ENCODE measurements around the gene ZDHHC17.

- CAGE, long polyA plus RNA = no peak
These were observed 4.5 kb downstream of the RAB21 start for GRCh38 chr12:71759172-71759527.

- CAGE, long polyA plus RNA = no peak
- RRBS = no CpG with 5 or more reads among the region's 3 CpGs
These were observed 37.2 kb downstream of the RAB21 start for GRCh38 chr12:71791786-71792269.

GRCh38 chr12:71885067-71885876 lies 45.7 kb downstream of the TBC1D15 start:
- CAGE, long polyA plus RNA = no peak
- RRBS = no CpG with 5 or more reads among the region's 2 CpGs

- CAGE, long polyA plus RNA = no peak
- RRBS = no CpG with 5 or more reads among the region's 33 CpGs
These were observed 28.6 kb upstream of the ATXN7L3B start for GRCh38 chr12:74508660-74509803.

DNA sequence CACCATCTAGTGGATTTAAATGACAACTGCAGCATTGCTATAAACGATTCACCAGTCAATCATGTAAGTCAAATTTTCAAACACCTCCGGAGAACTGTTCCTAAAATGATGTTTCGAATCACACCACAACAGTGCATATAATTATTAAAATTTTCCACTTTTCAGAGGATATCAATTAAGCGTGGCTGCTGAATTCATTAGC lies 339 bp upstream of the ATXN7L3B start:
- CAGE, long polyA plus RNA = no peak
- RRBS = no CpG with 5 or more reads among the region's 4 CpGs

- CAGE, long polyA plus RNA = no peak
These were observed 625 bp upstream of the GLIPR1 start for GRCh38 chr12:75479939-75480320.

DNA sequence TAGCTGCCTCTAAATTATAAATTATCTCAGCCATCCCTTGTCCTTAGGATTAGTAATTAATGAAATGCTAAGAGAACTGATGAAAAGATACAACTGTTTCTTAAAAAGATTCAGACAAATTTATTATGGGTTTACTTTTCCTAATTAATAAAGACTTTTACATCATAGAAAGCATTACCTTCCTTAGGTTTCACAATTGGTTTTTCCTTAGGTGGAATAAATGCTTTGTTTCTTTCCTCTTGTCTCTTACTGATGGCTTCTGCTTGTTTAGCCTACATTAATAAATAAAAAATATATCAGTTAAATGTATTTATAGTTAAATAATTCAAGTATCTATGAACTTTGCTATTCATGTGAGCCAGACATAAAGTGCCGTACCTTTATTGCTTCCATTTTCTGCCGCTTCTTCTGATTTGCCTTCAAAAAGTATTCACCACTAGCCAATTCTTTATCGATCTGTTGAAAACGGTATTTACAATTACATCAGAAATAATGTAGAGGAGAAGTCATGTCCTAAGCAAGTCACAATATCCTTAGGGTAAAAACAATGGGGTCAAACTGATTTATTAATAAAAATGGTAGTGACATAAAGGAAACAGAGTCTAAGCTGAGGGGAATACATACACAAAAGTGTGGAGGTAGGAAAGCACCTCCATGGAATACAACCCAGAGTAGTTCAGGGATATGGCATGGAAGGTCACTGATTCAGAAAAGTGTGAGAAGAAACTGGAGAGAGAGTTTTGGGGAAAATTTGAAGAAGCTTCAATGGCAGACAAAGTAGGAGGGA lies 9.7 kb downstream of the KRR1 start:
- CAGE, long polyA plus RNA = no peak
- RRBS = no CpG with 5 or more reads among the region's 4 CpGs

DNA sequence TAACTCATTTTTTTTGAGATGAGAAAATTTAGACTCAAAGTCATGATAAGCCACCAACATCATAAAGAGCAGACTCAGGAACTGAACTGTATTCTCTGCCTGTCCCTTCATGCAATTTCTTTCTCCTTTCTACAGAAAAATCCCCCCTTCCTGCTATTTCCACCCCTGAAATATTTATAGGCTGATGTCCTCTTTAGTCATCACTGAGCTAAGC lies 148.5 kb upstream of the KRR1 start:
- CAGE, long polyA plus RNA = no peak

DNA sequence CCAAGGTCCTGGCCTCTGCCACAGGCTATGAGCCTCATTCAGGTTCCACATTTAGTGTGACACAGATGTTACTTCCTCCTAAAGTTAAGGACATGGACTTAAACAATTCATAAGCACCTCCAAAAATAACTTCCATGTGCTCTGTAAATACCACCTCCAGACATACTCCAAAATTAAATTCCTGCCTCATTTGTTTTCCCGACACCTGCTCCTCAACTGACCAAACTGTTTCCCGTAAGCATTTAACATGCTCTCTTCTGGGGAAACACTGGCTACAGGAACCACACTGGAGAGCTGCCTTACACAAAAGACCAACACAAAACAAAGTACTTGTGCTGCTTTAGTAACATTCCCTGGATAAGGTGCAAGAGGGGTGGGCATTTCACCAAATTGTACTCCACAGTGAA lies 110.0 kb downstream of the NAP1L1 start:
- CAGE, long polyA plus RNA = no peak
- RRBS = no CpG with 5 or more reads among the region's 2 CpGs

DNA sequence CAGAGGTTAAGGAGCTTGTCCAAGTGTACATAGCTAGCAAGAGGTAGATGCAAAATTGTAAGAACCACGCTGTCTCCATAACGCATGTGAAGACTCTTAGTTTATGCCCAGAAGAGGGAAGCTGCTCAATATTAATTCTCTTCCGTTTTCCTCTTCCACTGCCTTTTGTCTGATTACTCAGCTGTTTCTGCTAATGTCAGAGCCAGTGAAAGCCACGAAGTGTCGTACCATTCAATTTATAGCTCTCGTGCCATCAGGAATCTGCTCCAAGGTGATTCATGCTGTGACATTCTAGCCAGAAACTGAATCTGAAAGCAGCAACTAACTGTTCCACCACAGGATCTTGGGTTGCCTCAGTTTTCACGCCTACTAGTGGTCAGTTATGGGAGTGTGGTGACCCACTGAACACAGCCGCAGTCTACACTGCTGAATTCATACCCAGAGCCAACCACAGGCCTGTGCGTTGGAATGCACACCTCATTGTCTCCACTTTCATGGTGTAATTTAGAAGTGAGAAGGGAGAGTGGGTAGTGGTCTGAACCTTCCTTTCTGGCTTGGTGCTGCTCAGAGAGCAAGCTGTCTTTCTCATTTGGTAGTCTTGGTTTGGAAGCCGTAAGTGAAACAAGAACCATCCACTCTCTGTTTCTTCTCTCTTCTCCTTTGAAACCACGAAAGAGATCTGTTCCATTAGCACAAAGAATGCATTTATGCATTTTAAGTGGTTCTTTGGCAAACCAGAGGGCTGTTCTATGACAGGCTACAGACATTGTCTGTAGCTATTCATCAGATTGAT lies 74.3 kb upstream of the NAP1L1 start:
- CAGE, long polyA plus RNA = no peak
- RRBS = no CpG with 5 or more reads among the region's 11 CpGs

DNA sequence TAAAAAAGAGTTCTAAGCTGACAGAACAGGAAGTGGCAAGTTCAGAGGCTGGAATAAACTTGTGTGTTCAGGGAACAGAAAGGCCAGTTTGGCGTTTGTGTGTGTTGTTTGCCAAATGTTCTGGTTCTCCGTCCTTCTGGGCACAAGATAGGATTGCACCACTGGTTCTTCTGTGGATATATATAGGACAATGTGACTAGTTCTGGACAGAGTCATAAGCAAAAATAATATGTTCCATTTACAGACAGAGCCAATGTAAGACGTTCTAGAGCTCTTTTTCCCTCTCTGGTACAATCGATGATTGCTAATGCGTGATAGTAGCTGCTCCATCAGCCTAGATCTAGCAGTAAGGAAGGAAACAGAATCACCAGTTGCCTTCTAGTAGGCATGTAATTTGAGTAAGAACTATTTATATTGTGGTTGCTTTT lies 7.4 kb downstream of the BBS10 start:
- CAGE, long polyA plus RNA = no peak
- RRBS = no CpG with 5 or more reads among the region's 5 CpGs

DNA sequence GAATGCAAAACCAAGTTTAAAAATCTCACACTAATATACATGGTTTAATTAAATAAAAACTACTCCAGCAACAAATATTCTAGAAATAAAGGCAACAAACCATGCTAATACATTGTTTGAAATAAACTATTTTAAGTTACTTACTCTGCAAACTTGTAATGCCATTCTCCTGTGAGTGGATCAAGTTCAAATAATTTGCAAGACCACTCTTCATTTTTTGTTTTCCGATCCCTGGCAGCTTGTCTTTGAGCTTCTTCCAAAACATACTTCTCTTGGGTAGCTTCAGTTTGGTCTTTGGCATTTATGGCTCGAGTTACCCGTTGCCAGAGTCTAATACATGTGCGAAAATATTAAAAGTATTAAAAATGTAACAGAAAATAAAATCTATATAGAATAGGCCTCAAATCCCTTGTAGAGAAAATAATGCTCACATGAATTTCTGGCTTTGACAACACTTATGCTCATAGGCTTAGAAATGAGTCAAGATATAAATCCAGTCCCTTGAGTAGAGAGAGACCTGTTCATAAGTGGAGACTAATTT lies 21.3 kb upstream of the BBS10 start:
- CAGE, long polyA plus RNA = no peak
- RRBS = no CpG with 5 or more reads among the region's 4 CpGs

DNA sequence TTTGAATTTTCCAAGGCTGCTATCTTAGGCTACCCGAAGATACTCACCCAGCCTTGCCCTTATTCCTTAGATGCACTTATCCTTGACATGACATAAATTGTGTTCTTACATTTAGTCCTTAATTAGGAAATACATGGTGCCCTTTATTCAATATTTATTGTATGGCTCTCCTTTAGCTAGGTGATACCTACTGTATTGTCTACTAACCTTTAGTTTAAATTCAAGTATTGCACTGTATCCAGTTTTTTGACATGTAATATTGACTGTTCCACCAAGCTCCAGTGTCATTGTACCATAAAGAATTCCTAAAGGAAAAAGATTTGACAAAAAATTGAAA lies 26.8 kb upstream of the BBS10 start:
- CAGE, long polyA plus RNA = no peak
- RRBS = no CpG with 5 or more reads among the region's 1 CpG

DNA sequence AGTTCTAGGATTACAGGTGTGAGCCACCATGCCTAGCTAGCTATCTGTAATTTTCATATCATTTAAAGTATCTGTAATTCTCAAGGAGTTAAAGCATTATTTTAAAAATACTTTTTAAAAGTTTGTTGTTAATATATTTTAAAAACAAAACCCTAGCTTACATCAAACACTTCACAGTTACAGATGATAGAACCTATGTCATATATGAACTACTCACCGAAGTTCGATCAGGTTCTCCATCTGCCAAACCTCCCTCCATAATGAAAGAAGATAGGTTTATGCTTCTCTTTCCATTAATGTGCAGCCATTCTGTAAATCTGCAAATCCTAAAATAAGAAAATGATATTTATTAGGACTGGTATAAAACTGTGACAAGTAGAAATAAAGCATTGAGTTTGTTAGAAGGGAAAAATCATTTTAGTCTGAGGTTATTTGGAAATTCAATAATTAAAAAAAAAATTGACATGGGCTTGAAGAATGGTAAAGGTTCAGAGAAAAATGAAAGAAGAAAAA lies 72.2 kb downstream of the OSBPL8 start:
- CAGE, long polyA plus RNA = no peak
- RRBS = no CpG with 5 or more reads among the region's 2 CpGs

GRCh38 chr12:76556197-76556695 lies 3.3 kb downstream of the OSBPL8 start:
- CAGE, long polyA plus RNA = no peak
- RRBS = no CpG with 5 or more reads among the region's 3 CpGs

DNA sequence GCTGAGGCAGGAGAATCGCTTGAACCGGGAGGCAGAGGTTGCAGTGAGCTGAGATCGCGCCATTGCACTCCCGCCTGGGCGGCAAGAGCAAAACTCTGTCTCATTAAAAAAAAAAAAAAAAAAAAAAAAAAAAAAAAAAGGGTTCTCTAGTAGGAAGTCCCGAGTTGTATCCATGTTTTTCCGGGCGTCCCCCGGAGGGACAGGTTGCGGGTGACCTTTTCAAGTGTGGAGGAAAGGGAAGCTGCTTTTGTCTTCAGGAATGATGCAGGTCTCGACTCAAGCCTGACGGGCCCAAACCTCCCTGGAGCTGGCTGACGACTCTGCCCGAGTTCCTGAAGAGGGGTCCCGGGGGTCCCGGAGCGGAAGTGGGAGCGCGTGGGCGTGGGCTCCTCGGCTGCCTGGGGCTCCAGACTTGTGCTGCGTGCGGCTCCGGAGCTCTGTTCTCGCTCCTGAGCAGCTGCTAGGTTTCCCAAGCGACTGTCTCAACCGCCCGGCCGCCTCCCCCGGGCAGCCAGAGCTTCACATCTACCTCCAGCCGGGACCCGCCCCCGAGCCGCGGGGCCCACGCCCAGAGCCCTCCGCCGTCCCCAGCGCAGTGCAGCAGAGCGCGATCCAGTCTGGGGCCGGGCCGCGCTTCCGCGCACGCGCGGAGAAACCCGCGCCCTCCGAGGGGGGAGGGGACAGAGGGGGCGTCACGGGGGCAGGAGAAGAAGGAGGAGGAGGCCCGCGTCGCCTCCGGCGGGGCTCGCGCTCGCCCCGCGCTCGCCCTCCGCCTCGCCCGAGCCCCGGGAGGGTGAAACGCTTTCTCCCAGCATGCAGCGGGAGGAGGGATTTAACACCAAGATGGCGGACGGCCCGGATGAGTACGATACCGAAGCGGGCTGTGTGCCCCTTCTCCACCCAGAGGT lies at the start of gene ZDHHC17:
ZDHHC17 (plus strand) TSS at position 692 of the 908 bp plus-strand sequence.
- CAGE, long polyA plus RNA = no peak
- RRBS = under 1% methylated on average over 53 of the region's 78 CpGs

DNA sequence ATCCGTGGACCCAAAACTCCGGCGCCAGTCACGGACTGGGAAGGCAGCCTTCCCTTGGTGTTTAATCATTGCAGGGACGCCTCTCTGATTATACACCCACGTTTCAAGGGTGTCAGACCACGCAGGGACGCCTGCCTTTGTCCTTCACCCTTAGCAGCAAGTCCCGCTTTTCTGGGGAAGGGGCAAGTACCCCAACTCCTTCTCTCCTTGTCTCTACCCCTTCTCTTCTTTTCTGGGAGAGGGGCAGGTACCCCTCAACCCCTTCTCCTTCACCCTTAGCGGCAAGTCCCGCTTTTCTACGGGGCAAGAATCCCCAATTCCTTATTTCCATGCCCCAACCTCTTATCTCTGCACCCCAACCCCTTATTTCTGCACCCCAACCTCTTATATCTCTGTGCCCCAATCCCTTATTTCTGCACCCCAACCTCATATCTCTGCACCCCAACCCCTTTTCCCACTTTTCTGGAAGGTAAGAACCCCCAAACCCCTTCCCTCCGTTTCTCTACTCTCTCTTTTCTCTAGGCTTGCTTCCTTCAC lies 150.1 kb downstream of the PAWR start:
- CAGE, long polyA plus RNA = no peak
- RRBS = no CpG with 5 or more reads among the region's 13 CpGs

DNA sequence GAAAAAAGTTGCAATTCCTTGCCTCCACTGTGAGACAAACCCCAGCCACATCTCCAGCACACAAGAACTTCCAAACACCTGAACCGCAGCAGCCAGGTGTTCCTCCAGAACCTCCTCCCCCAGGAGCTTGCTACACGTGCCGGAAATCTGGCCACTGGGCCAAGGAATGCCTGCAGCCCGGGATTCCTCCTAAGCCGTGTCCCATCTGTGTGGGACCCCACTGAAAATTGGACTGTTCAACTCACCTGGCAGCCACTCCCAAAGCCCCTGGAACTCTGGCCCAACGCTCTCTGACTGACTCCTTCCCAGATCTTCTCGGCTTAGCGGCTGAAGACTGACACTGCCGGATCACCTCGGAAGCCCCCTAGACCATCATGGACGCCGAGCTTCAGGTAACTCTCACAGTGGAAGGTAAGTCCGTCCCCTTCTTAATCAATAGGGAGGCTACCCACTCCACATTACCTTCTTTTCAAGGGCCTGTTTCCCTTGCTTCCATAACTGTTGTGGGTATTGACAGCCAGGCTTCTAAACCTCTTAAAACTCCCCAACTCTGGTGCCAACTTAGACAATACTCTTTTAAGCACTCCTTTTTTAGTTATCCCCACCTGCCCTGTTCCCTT lies 148.7 kb downstream of the PAWR start:
- CAGE, long polyA plus RNA = no peak
- RRBS = no CpG with 5 or more reads among the region's 13 CpGs

GRCh38 chr12:79795608-79795950 lies 104.8 kb upstream of the PAWR start:
- CAGE, long polyA plus RNA = start-site peak on the minus strand at chr12:79795677-79795762, 243 and 206 reads in 2 replicates
- RRBS = no CpG with 5 or more reads among the region's 3 CpGs

- CAGE, long polyA plus RNA = no peak
- RRBS = no CpG with 5 or more reads among the region's 3 CpGs
These were observed 54.6 kb upstream of the OTOGL start for GRCh38 chr12:80044752-80045215.

All from BJ (cell line).